Liver (tissue), 9 donors: Measurements from ENCODE around the genes FCHSD2 and PPME1.

DNA sequence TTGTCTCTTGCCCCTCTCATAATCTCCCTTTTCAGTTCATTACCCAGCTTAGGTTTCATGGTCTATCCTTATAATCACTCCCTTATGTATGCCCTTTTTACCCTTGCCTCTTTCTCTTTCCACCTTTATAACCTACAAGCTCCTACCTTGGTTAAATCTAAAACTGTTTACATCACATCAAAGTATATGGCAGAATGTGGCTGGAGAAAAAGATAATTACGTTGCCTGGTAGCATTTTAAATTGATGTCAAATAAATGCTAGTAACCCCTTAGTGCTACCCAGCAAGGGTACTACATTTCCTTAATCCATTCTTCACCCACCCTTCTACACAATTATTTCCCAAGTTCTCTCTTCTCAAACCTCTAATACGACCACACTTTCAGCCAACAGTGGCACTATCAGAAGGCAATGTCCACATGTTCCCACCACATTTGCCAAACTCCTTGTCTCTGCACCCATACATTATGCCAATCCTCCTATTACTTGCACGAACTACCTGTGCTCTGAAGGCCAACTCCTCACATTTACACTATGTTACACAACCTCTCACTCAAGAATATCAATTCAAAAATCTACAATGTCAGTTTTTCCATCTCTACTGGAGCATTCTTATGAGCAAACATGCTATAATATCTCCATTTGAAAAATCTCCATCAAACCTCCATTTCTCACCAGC lies 137.5 kb downstream of the FCHSD2 start:
- PRO-cap, 5 experiments: no peak in any of the 5 experiments
- RAMPAGE, long total RNA, 2 experiments: no peak in any of the 2 experiments
- RRBS: no CpG with 5 or more reads among the region's 3 CpGs

- PRO-cap, 5 experiments: no peak in any of the 5 experiments
- RAMPAGE, long total RNA, 2 experiments: no peak in any of the 2 experiments
- RRBS: no CpG with 5 or more reads among the region's 2 CpGs
Measured at GRCh38 chr11:73047992-73048501, 94.1 kb downstream of the FCHSD2 start.

DNA sequence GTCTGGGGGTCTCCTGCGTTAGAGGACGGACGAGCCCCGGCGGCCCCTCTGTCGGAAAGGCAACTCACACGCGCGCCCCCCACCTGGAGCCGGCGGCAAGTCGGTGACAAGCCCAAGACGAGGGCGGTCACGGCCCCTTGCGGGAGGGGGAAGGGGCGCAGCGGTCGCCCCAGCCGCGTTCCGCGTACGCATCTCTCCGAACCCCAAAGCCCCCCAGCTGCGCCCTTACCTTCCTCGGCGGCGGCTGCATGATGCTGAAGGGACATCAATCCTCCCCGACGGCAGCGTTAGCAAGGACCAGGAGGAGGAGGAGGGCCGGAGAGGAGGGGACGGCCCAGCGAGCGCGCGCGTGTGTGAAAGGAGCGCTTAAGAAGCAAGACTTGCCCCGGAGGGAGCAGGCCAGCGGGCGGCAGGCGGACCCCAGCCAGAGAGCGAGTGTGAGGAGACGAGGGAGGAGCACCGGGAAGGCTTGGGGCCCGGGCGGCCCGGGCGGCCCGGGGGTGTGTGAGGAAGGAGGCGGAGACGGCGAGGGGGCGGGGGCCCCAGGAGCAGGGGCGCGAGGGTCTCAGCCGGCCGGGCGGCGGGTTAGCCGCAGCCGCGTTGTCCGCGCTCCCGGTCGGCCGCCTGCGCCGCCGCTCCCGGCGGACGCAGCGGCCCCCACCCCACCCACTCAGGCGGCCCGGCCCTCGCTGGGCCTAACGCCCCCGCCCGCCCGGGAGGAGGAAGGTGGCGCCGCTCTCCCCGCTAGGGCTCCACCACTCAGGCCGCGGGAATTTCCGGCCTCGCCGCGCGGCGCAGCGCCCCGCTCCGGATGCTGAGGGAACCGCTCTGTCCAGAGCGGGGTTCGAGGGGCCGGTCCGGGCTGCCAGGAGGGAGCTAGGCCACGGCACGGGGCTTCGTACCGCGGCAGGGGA lies at the start of gene FCHSD2:
Gene FCHSD2, minus strand, starts transcription at position 691 of the 914 bp plus-strand sequence.
- PRO-cap, 5 experiments: peak in 5 of 5 experiments; most common plus-strand start position 528 of the sequence (in 4); most common minus-strand start position 439 of the sequence (in 5)
- RAMPAGE, long total RNA, 2 experiments: no peak in any of the 2 experiments
- RRBS: 2% methylated on average over 51 of the region's 108 CpGs

DNA sequence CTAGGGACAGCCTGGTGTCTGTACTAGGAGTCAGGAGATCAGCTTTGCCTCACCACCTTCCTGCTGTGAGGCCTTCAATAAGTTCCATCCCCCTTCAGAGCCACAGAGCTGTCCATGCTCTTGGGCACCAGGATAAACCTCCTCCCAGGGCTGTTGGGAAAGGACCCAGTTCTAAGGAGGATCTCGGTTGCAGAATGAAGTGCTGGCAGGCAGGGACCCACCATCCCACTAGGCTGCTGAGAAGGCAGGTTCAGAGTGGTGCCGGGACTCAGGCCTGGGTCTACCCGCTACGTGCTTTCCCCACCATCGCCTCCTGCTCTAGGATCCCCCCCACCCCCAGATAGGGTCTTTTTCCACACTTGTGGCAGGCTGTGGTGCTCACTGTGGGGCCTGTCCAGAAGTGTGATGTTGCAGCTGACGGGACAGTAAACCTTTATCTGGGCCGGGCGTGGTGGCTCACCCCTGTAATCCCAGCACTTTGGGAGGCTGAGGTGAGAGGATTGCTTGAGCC lies 9.9 kb downstream of the ARHGEF17 start:
- PRO-cap, 5 experiments: no peak in any of the 5 experiments
- RAMPAGE, long total RNA, 2 experiments: no peak in any of the 2 experiments
- RRBS: no CpG with 5 or more reads among the region's 8 CpGs

DNA sequence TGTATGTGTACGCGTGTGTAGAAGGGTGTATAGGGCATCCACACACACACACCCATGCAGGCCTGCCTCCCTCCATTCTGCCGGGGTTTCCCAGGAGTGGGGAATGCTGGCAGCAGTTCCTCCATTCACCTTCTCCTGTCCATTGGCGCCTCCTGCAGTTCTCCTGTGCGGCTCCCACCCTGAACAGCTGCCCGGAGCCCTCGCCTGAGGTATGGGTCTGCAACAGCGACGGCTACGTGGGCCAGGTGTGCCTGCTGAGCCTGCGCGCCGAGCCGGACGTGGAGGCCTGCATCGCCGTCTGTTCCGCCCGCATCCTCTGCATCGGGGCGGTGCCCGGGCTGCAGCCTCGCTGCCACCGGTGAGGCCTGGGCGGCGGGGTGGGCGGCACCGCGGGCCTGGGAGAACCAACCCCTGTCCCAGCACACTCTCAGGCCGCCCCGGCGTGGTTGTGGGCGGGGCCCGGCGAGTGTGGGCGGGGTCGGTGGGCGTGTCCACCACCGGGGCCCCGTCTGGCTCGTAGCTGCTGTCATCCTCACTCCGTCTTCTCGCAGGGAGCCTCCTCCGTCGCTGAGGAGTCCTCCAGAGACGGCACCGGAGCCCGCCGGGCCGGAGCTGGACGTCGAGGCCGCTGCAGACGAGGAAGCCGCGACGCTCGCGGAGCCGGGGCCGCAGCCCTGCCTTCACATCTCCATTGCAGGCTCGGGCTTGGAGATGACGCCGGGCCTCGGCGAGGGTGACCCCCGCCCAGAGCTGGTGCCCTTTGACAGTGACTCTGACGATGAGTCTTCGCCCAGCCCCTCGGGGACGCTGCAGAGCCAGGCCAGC lies 14.1 kb upstream of the RELT start:
- PRO-cap, 5 experiments: no peak in any of the 5 experiments
- RAMPAGE, long total RNA, 2 experiments: no peak in any of the 2 experiments
- RRBS: 88% methylated on average over 52 of the region's 71 CpGs

DNA sequence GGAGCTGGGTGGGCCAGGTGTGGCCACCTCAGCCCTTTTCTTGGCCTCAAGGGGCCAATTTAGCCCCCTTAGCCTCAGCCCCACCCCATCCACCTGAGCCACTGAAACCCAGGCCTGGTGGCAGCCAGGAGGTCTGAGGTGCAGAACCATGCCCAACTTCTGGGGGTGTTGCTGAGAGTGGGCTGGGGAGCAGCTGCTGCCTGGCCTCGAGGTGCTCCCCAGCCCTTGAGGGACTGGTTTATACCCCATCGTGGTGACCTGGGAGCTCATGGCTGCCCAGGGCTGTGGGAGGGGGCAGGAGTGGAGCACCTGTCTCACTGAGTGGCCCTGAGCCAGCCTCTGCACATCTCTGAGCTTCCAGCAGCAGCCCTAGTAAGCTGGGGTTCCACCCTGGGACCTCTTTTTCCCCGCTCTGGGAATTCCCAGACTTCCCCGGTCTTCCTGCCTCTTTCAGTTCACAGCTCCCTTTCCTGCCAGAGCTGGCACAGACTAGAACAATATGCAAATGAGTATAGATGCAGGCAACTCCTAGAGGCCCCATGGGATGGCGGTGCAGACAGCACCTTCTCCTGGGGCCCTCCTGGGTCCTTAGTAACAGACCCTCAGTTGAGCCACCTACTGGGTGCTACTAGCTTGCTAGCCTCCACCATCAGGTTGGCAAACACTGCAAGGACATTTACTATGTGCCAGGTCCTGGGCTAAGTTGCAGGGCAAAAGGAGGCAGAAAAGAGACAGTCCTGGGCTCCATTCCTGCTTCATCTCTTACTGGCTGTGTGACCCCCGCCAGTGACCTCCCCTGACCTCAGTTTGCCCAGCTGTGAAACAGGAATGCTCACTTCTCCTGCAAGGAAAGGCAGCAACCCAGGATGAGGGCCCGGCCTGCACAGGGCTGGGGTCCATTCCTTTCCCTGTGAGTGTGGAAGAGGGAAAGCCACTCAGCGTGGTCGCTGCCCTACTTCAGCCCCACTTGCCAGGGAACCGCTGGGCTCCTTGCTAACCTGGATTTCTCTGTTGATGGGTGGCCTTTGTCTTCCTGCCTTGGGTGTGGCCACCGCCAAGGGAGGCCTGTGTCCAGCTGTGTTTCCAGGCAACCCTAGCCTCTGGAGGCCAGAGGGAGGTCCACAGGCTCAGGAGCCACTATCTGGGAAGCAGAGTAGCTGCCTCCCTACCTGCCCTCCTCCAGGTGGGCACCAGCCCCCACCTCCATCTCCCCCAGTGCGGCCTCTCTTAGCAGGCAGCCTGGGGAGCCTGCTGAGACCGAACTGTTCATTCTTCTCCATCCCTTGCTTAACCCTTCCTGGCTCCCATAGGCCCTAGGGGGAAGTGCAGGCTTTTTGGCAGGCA lies 7.2 kb downstream of the RELT start:
- PRO-cap, 5 experiments: no peak in any of the 5 experiments
- RAMPAGE, long total RNA, 2 experiments: no peak in any of the 2 experiments
- RRBS: no CpG with 5 or more reads among the region's 13 CpGs

GRCh38 chr11:73395757-73396744 lies 19.9 kb downstream of the RELT start:
- PRO-cap, 5 experiments: no peak in any of the 5 experiments
- RAMPAGE, long total RNA, 2 experiments: no peak in any of the 2 experiments
- RRBS: no CpG with 5 or more reads among the region's 13 CpGs

DNA sequence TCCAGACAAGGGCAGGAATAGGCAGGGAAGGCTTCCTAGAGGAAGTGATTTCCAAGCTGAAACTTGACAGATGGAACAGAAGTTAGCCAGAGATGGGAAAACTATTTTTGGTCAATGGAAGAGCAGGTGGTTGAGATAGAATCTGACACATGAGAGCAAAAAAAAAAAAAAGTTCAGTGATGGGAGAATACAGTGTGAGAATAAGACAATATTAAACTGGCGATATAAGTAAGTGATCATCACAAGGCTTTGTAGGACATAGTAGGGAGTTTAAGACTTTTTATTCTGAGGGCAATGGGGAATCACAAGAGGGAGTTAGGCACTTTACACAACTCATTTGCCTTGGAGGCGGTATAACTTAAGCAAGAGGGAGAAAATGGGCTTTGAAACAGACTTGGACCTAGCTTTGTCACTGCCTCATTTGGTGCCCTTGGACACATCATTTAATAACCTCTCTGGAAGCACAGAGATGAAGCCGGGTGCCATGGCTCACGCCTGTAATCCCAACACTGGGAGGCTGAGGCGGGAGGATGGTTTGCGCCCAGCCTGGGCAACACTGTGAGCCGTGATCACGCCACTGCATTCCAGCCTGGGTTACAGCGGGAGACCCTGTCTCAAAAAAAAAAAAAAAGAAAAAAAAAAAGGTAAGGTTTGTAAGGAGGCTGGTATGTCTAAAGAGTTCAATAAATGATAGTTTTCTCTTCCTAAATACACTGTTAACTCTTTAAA lies 971 bp downstream of the COA4 start:
- PRO-cap, 5 experiments: no peak in any of the 5 experiments
- RAMPAGE, long total RNA, 2 experiments: no peak in any of the 2 experiments
- RRBS: no CpG with 5 or more reads among the region's 9 CpGs

GRCh38 chr11:73978661-73979225 lies 3.9 kb downstream of the UCP2 start:
- PRO-cap, 5 experiments: no peak in any of the 5 experiments
- RAMPAGE, long total RNA, 2 experiments: no peak in any of the 2 experiments
- RRBS: no CpG with 5 or more reads among the region's 1 CpG

DNA sequence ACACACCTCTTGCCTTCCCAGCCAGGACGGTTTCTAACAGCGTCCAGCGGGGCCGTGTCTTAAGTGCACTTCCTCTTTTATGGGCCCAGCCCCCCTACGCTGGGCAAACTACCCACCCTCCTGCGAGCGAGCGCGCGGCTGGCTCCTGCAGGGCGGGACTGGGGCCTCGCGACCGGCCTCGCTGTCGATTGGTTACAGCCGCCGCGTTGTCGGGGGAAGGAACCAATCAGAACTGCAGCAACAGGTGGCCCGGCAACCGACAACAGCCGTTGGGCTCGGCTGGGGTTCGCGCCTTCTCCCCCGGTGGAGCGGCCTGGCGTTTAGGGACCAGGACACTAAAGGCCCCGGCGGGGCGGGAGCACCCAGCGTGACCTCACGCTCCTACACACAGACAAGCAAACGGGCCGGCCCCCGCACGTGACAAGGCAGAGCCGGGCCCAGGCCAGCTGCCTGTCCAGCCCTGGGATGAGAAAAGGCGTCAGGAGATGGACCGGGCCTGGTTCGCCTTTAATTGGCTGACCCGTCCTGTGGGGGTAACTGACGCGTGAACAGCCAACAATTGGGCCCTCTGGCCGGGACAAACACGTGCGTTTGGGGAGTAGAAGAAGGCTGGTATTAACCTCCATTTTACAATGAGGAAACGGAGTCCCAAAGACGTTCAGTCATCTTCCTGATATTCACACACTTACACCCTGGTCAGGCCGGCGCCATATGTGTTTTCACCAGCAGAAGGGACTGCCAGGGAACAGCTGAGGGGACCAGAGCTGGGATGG lies 711 bp upstream of the UCP2 start:
- PRO-cap, 5 experiments: peak in 5 of 5 experiments; most common plus-strand start position 289 of the sequence (in 2); most common minus-strand start position 35 of the sequence (in 4)
- RAMPAGE, long total RNA, 2 experiments: no peak in any of the 2 experiments
- RRBS: 5% methylated on average over 28 of the region's 52 CpGs

DNA sequence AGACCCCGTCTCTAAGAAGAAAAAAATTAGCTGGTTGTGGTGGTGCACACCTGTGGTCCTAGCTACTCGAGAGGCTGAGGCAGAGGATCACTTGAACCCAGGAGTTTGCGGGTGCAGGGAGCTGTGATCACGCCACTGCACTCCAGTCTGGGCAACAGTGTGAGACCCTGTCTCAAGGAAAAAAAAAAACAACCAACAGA lies 17.1 kb upstream of the UCP3 start:
- PRO-cap, 5 experiments: peak in 2 of 5 experiments; most common plus-strand start position 101 of the sequence (in 2)
- RAMPAGE, long total RNA, 2 experiments: no peak in any of the 2 experiments
- RRBS: no CpG with 5 or more reads among the region's 4 CpGs

DNA sequence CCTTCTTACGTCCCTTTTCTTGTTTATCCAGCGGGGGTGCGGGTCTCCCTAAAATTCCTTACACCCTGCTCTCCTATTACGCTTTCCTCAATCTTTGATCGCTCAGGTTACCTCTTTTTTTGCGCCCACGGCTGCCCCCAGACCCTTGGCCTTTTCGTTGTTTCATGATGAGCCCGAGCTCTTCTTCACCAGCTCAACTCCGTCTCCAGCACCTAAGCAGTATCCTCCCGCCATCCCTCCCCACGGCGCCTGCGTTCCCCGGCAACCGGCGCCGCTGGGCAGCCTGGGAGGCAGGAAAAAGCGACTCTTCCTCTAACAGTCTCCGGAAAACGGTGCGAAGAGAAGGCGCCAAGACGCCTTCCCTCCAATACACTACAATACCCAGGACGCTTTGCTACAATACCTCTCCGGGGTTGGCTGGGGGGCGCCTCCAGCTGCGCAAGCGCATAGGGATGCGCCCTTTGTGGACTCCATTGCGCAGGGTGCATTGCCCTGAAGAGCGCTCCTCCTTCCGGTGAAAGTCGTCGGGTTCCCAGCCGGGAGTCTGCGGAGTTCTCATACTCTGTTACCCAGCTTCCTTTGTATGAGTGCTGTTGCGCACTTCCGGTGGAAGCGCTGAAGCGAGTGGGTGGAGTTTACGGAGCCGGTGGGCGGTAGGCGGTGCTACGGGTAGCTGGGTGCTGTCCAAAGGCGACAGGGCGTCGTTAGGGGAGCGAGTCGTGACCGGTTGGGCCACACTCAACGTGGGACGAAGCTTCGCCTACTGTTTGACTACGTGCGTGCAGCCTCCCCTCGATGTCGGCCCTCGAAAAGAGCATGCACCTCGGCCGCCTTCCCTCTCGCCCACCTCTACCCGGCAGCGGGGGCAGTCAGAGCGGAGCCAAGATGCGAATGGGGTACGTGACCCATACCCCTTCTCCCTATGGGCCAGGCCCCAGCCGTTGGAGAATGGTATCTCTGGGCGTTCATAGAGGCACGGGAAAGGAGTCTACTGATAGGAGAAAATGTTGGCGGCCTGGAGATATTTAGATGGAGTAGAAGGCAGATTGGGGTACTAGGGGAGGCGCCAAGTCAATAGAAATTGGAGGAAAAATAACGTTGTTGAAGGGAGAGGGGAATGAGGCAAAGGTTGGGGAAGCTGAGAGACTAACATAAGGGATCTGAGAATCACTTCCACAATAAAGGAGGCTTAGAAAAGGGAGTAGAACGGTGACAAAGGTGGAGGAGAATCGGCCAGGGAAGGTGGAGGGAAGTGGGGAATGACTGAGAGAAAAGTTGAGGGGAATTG lies at the start of gene PPME1:
Gene PPME1, plus strand, starts transcription at position 663 of the 1,288 bp plus-strand sequence.
- PRO-cap, 5 experiments: peak in 5 of 5 experiments; most common plus-strand start position 715 of the sequence (in 5); most common minus-strand start position 374 of the sequence (in 4)
- RAMPAGE, long total RNA, 2 experiments: start-site peak on the plus strand in 1 of 2 experiments, centred at position 718 of the sequence, 942 to 1,799 reads per replicate
- RRBS: 1% methylated on average over 29 of the region's 76 CpGs

DNA sequence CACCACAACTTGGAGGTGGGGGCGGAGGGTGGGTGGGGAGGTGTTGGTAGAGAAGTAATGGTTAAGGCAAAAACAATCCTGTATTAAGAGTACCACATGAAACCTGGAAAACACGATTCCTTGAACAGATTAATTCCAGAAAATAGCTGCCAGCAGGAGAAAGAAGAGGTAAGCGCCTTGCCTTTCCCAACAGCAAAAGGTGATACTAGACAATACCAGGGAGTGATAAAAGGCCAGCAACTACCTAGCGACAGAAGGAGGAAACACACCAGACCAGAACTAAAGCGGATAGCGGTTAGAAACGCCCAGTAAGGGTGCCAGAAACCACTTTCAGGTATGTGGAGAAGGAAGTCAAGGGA lies 918 bp downstream of the PGM2L1 start:
- PRO-cap, 5 experiments: no peak in any of the 5 experiments
- RAMPAGE, long total RNA, 2 experiments: no peak in any of the 2 experiments
- RRBS: no CpG with 5 or more reads among the region's 7 CpGs

GRCh38 chr11:74640852-74641625 lies 48.7 kb downstream of the POLD3 start:
- PRO-cap, 5 experiments: no peak in any of the 5 experiments
- RAMPAGE, long total RNA, 2 experiments: no peak in any of the 2 experiments
- RRBS: no CpG with 5 or more reads among the region's 9 CpGs

DNA sequence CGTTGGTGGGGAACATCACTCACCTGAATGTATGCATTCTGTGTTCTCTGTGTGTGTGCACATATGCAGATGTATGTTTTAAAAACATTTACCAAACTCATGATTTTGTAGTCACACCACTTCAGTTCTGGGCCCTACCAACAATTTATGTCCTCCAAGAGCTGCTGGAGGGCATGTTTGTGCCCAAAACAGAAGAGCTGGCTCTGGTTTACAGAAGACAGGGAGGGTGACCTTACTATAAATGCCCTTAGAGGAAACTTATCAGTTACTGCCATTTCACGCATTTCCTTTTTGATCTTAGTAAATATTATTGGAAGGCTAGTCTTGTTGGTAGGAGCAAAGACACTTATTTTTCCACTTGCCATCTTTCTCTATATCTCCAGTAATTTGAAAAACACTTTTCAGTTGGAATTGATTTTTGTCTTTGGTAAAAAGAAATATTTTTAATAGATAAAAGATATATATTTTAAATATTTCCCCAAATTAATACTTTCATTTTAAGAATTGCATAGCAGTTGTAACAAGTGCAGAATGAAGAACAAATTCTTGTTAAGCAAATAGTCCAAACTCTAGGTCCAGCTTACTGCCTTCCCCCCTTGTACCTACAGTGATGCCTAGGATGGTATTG lies 90.0 kb downstream of the RNF169 start:
- PRO-cap, 5 experiments: no peak in any of the 5 experiments
- RAMPAGE, long total RNA, 2 experiments: no peak in any of the 2 experiments
- RRBS: no CpG with 5 or more reads among the region's 2 CpGs

DNA sequence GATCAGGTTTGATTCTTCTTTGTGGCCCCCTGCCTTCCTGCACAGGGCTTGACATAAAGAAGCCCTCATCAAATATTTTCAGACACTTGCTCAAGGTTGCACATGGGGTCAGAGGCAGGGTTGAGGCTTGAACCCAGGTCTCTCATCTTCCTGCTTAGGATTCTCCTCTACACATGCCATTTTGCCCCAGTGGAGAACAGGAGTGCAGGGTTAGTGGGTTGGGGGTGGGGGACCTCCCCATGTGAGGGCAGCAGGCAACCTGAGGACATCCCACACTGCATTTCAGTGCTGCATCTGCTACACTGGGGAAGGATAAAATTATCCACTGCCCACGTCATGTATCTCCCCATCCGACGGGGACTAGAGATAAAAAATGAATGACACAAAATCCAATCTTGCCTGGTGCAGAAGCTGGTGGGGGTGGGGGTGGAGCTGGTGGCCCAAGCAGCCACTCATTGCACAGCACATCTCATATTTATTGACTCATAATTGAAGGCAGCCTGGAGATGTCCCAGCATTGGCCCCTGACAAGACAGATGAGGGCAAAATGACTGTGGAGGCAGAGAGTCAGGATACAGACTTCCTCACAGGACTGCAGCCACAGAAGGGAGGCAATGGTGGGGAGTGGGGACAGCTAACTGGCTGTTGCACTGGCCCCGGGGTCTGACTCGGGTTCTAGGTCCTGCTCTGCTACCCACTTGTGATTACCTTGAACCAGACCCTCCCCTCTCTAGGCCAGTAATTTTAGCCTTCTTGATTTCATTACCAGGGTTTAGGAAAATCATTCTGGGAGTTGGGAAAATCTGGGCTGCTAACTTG lies 41.4 kb downstream of the NEU3 start:
- PRO-cap, 5 experiments: no peak in any of the 5 experiments
- RAMPAGE, long total RNA, 2 experiments: no peak in any of the 2 experiments
- RRBS: no CpG with 5 or more reads among the region's 5 CpGs

- PRO-cap, 5 experiments: no peak in any of the 5 experiments
- RAMPAGE, long total RNA, 2 experiments: no peak in any of the 2 experiments
- RRBS: no CpG with 5 or more reads among the region's 6 CpGs
Measured at GRCh38 chr11:75096718-75097308, 54.1 kb upstream of the SLCO2B1 start.

DNA sequence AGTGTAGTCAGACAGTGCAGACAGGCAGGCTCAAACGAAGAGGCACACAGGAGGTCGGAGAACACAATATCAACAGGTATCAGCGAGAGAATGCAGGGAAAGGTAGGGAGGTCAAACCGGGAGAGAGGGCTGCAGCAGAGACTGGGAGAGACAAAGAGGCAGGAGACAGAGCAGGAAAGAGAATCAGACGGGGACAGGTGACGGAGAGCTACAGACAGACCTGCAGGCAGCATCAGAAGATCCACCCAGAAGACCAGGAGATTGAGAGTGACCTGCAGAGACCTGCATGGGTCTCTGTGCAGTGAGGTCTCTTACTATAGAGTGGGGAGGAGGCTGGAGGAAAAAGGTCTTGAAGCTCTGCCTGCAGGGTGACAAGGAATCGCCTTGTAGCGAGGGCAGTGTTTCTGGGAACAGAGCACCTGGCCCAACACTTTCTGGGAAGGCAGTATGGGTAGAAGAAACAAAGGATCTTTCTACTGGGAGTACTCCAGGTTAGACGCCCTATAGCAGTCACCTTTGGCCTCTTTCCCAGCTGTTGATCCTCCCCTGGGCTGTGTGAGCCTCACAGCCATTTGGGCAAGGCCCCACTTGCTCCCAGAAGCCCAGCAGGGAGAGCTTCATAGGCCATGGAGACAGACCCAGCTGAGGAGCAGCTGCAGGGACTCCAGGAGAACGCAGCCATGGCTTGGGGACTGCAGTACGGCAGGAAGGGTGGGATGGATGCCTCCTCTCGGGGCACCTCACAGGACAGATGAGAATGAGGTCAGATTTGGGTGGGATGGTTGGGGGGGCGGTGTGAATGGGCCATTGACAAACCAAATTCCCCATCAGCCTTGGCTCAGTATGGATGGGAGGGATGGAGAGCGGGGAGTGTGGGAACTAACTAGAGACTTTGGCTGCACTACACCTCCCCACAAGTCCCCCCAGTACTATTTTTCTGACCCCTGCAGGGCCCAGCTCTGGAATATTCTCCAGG lies 1.1 kb downstream of the SLCO2B1 start:
- PRO-cap, 5 experiments: peak in 4 of 5 experiments; most common plus-strand start position 193 of the sequence (in 4)
- RAMPAGE, long total RNA, 2 experiments: no peak in any of the 2 experiments
- RRBS: no CpG with 5 or more reads among the region's 14 CpGs

GRCh38 chr11:75154514-75155549 lies 3.9 kb downstream of the SLCO2B1 start:
- PRO-cap, 5 experiments: peak in 5 of 5 experiments; most common plus-strand start chr11:75154796 (in 5)
- RAMPAGE, long total RNA, 2 experiments: no peak in any of the 2 experiments
- RRBS: no CpG with 5 or more reads among the region's 9 CpGs

- PRO-cap, 5 experiments: peak in 1 of 5 experiments; most common plus-strand start chr11:75160477 (in 1)
- RAMPAGE, long total RNA, 2 experiments: no peak in any of the 2 experiments
- RRBS: no CpG with 5 or more reads among the region's 8 CpGs
Measured at GRCh38 chr11:75159953-75160912, 9.3 kb downstream of the SLCO2B1 start.